Right cardiac atrium (tissue), 1 donor: ENCODE measurements around the gene UCN3.

- PRO-cap = no peak
Observed at GRCh38 chr10:4766392-4766852, 59.6 kb upstream of the AKR1E2 start.

DNA sequence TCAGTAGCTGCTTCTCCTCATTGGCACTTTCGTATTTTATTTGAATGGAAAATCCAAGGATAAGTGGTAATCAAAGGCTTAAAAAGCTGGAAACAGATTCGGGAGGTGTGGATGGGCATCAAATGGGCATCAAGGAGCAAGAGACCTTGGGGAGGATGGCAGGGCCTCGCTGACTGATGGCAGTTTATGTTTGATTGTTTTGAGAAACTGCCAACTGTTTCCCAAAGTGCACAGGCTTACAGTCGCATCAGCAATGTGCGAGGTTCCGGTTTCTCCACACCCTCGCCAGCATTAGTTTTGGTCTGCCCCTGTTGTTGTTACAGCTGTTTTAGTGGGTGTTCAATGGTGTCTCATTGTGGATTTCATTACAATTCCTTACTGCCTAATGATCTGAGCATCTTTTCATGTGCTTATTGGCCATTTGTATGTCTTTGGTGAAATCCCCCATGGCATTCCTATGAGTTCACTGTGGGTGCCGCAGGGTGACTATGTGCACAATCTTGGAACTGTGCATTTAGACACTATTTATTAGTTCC, 24.4 kb downstream of the AKR1E2 start:
- PRO-cap = no peak

- PRO-cap = no peak
Observed at GRCh38 chr10:4851653-4852435, 25.8 kb downstream of the AKR1E2 start.

DNA sequence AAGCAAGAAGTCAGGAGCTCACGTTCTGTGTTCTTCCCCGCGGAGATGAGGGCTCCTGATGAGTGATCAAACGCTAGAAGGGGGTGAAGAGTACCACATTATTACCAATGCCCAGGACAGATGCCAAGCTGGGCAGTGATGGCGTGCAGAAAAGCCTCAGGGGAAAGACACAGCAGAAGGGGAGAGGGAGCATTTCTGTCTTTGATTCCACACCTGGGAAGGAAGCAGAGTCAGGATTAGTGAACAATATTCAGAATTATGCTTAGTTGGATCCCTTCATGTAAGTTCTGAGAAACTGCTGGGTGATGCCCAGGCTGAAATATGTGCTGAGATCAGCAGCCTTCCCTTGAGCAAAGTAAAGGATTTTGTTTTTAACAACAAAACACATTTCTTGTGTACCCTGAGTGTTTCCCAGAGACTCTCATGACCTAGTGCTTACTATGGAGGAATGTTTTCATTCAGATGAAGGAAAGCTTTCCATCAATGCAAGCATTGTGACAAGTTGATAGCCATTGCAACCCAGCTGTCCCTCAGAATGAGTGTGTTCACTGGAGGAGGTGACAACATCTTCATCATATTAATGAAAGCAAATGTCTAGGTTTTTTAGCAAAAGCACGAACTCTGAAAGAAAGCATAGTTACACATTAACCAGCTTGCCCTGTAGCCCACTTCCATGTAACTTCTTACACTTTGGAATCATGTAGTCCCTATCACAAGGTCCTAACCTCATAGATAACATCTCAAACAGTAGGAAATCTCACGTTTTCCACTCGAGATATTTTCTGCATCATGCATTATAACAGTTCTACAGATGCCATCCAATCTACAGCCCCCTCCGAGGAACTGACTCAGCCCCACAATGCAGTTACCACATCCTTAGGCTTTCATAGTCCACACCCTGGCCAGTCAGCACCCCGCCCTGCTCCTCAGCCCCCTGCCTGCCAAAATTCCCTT, 23.8 kb upstream of the AKR1C1 start:
- PRO-cap = no peak

- PRO-cap = no peak
Observed at GRCh38 chr10:4968549-4969585, 5.7 kb downstream of the AKR1C1 start.

DNA sequence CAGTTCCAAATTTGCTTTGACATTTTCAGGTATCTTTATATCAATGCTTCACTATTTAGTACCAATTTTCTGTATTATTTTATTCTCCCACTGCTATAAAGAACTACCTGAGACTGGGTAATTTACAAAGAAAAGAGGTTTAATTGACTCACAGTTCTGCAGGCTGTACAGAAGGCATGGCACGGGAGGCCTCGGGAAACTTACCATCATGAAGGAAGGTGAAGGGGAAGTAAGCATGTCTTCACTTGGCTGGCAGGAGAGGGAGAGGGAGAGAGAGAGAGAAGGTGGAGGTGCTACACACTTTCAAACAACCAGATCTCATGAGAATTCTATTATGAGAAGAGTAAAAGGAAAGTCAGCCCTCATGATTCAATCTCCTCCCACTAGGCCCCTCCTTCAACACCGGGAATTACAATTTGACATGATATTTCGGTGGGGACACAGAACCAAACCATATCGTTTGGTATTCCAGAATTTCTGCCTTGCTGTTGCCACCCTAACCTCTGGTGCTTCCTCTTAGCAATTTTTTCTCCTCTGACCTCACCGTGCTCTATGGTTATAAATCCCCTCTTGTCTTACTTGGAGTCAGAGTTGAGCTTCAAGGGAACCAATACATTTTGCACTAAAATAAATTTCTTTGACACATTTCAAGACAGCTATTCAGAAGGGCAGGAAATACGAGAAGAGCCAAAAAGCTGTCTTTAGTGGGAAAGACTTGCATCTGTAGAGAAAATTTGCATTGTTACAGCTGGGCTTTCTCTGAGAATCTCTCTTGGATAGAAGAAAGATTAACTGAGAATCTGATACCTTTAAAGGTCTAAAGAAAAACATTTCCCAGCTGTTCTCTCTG, 14.3 kb upstream of the AKR1C2 start:
- PRO-cap = no peak

- PRO-cap = no peak
Observed at GRCh38 chr10:5041205-5041789, 37.6 kb upstream of the AKR1C2 start.

- PRO-cap = bidirectional peak, plus-strand start at chr10:5071862, minus-strand start at chr10:5071559
Observed at GRCh38 chr10:5071097-5072321, 22.7 kb upstream of the AKR1C3 start.

- PRO-cap = no peak
Observed at GRCh38 chr10:5197737-5198088, 1.1 kb downstream of the AKR1C4 start.

DNA sequence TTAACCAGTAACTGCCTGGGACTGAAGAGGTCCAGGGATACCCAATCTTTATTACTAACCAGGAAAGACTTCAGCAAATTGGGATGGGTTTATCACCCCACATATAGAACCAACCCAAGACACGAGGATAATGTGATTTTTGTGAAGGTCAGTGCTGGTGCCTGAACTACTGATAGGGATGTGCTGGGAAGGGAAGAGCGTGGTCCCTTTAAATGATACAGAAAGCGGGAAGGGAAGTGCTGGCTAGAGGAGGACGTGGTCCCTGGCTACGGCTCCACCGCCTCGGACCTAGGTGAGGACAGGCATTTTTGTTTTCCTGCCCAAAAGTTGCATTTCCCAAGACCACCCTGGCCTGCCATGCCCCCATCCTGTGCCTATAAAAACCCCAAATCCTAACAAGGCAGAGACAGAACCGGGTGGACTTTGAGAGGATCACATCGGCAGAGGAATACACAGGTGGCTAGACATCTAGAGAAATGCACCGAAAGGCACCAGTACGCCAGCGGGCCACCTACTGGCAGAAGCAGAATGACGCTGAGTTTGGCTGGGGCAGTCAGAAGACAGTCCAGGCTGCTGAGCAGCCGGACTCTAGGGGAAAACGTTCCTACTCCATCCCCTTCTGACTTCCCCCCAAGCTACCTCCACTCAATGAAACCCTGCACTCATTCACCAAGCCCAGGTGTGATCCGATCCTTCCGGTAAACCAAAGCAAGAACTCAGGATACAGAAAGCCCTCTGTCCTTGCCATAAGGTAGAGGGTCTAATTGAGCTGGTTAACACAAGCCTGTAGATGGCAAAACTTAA, 2.7 kb downstream of the AKR1C4 start:
- PRO-cap = no peak

DNA sequence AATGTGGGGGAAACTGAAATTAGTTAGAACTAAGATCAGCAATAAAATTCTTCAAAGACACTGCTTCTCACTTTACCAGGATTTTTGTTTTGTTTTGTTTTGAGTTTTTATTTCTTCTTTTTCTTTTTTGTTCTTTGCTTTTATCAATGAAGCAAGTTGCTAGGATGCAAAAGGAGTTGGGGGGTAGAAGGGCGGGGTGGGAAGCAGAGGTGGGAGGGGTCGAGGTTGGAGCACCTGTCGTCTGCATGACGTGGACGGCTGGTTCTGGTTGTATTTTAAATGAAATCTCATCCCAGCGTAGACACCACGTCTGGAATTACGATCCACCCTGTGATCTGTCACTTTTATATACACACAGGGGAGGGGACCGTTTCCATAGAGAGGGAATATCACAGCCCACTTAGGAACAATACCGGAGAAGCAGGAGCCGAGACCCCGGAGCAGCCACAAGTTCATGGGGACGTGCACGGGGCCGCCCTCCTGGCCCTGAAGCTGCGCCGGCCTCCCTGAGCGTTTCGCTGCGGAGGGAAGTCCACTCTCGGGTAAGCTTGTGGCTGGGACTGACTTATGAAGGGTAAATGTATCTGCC, at the start of gene UCN3:
TSS of gene UCN3 (plus strand) at position 278 of the 589 bp plus-strand sequence.
- PRO-cap = no peak

- PRO-cap = bidirectional peak, plus-strand start at chr10:5446609, minus-strand start at chr10:5446480
Observed at GRCh38 chr10:5445993-5447102, 34.0 kb downstream of the NET1 start.

- PRO-cap = no peak
Observed at GRCh38 chr10:5448220-5448697, 35.9 kb downstream of the NET1 start.

DNA sequence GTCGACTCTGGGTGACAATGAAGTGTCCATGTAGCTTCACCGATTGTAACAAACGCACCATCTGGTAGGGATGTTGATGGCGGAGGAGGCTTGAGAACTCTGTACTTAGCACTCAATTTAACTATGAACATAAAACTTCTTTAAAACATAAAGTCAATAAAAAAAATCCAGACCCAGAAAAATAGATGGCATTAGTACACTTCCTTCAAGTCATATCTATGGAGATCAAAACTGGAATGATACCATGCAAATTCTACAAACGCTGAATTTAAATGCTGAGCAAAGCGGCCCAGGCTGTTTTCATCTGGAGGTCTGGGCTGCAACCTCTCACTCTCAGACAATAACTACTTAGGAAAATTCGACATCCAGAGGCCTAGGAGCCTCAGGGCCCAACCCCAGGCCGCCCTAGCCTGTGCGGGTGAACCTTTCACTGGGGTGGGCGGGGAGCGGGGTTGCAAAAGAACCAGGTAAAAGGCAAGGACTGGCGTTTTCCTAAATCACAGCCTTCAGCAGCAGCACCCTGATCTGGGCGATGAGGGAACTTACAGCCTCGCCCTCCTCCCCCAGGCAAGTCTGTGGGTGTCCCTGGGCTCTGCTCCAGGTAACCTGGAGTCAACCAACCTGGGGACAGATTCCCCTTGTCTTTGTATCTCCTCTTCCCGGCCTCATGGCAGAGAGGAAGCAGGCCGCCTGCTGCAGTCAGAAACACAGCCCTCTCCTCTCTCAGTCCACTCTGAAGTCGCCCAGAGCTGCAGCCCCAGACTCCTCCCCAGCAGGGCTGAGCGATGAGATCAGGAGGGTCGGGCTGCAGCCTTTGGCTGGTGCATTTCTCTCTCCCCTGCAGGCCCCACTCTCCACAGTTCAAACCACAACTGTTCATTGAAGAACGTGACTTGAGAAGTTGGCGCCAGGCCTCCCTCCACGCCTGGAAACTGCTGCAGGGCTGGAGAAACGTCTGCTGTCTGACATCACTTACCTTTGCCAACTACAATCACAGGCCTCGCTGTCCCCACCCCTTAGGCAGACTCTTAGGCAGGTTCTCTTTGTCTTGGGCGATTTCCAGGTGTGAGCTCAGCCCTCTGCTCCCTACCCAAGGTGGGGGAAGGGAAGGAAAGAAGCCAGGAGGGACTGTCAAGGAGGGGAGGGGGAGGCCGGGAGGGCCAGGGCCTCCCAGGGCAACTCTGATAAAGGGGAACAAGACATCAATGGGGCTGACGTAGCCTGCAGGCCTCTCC, 33.2 kb downstream of the CALML5 start:
- PRO-cap = no peak

DNA sequence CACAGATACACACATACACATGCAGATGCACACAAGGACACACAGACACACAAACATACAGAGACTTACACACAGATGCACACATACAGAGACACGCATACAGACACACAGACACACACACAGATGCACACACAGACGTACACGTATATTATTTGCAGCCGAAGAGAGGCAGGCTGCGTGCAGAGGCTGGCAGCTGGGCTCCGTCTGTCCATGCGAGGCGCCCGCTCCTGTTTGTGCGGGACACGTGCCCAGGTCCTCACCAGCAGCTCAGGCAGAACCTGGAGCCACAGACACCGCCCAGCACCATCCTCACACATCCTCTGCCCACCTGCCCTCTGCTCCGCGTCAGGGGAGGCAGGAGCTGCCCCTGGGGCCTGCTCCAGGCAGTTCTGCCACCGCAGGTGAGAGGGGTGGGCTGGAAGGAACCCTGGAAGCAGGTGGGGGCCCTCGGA, 1.1 kb downstream of the CALML5 start:
- PRO-cap = no peak

- PRO-cap = no peak
Observed at GRCh38 chr10:5503436-5504038, 4.2 kb upstream of the CALML5 start.

DNA sequence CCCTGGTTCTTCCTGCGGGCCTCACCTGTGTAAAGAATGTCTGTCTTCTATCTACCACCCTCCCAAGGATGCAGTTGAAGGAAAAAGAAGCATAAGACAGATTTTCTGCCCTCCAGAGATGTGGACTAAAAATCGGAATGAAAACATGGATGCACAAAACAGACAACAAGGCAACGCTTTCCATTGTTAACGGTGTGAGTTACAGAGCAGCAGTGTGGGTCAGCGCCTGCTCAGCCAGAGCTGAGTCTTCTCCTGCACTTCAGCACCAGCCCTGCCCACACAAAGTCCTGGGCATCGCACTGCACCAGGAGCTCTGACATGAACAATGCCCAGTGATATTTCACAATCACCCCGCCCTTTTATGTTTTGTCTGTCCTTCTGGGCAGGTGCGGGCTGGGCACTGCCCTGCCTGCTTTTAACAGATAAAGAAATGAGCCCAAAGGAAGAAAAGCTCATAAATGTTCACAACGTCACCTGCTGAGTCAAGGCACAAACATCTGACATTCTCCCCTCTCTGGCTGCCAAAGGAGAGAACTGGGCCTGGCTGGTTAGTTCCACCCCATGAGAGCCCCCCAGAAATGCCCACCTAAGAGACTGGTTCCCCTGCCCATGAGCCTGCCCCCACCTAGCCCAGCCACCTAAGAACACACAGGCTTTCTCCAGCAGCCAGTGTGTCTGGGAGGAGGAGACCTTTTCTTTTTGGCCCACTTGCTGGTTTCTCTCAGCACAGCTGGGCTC, 22.1 kb downstream of the CALML3 start:
- PRO-cap = no peak

DNA sequence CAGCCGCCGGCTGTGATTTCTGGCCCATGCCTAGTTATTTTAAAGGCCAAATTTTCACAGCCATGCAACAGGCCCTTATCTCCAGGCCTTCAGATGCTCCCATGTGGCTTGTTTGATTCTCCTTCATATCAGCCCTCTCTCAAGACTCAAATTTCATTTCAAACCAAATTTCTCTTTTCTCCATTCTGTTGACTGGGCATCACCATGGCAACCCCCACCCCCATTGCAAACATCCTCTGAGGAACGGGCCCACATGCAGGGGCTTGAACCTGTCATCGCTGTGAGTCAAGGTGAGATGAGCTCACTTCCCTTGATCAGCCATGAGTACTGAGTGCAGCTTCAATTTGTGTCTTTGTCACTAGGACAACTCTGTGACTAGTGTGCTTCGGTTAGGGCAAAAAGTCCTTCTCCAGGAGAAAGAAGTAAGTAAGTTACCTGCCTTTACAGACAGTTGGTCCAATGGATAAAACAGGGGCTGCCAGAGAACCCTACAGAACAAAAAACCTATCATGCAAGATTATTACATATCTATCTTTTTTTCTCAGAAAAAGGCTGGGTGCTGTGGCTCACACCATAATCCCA, 41.9 kb downstream of the CALML3 start:
- PRO-cap = no peak

DNA sequence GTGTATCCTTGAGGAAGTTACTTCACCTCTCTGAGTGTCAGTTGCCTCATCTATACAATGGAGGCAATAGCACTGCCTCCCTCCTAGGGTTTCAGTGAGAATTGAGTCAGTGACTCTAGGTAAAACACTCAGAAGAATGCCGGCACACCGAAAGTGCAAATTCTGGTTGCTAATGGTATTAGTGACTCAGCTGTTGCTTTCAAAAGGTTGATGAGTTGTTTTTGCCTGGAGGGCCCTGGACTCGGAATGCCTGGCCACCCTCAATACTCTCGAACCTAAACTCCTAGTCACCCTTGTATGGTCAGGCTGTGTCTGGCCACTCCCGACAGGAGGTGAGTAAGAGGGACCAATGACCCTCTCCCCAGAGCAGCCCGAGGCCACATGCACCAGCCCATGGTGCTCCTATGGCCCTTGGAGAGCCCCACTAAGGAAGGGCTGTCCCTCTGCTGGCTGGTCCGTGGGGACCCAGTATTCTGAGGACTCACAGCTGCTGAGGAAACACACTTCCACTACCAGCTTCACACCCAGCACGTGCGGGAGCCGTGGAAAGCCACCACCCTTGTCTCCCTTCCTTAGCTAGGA, 60.3 kb downstream of the CALML3 start:
- PRO-cap = no peak

- PRO-cap = no peak
Observed at GRCh38 chr10:5611834-5612198, 54.6 kb downstream of the ASB13 start.